H1 (cell line): ENCODE measurements around the genes COL5A2, ANKAR and INPP1.

DNA sequence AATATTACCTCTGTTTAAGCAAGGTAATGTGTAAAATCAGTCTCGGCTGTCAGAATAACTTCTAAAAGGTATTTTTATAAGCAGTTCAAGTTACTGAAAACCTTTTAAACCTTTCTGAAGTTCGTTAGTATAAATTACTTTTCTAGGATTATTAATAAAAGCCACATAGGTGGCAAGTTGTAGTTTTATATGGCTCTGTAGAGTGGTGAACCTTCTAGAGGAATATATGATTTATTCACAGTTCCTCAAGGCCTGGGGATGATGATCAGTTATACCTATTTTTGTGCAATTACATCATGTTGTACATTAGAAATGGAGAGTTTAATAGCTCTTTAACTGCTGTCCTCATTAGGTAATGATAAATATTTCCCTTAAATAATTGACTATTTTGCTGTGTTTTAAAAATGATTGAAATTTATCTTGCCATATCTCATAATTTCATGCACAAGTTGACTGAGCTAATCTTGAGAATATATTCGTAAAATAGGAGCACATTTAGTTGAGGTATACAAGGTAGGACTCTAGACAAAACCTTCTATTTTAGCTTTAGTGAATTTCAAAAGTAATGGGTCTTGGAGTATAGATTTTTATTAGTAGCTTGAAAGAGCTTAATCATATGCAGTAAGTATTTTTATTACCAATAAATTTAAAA, 15.3 kb upstream of the FAM171B start:
- RRBS: no CpG with 5 or more reads among the region's 3 CpGs
CAGE:
- cytosol, long polyA plus RNA: no peak
- long polyA plus RNA: no peak
- nucleus, long polyA plus RNA: no peak

GRCh38 chr2:187002924-187003707, 154.1 kb upstream of the ZSWIM2 start:
- RRBS: no CpG with 5 or more reads among the region's 38 CpGs
CAGE:
- cytosol, long polyA plus RNA: no peak
- long polyA plus RNA: no peak
- nucleus, long polyA plus RNA: no peak

DNA sequence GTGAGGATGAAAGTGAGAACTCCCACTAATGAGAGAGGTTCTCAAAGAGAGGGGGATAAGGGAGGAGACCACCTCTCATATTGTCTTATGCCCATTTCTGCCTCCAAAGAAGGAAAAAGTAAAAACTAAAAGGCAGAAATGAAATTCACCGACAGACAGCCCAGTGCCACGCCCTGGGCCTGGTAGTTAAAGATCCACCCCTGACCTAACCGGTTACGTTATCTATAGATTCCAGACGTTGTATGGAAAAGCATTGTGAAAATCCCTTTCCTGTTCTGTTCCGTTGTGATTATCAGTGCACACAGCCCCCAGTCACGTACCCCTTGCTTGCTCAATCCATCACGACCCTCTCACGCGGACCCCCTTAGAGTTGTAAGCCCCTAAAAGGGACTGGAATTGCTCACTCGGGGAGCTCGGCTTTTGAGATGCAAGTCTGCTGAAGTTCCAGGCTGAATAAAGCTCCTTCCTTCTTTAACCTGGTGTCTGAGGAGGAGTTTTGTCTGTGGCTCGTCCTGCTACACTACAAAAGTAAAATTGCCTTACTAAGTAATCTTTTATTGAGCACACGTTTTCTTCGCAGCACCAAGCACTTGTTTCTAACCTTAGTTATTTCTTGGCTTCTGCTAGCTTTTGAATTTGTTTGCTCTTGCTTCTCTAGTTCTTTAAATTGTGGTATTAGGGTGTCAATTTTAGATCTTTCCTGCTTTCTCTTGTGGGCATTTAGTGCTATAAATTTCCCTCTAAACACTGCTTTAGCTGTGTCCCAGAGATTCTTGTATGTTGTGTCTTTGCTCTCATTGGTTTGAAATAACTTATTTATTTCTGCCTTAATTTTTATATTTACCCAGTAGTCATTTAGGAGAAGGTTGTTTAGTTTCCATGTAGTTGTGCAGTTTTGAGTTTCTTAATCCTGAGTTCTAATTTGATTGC, 37.4 kb downstream of the TFPI start:
- RRBS: no CpG with 5 or more reads among the region's 15 CpGs
CAGE:
- cytosol, long polyA plus RNA: no peak
- long polyA plus RNA: no peak
- nucleus, long polyA plus RNA: no peak

DNA sequence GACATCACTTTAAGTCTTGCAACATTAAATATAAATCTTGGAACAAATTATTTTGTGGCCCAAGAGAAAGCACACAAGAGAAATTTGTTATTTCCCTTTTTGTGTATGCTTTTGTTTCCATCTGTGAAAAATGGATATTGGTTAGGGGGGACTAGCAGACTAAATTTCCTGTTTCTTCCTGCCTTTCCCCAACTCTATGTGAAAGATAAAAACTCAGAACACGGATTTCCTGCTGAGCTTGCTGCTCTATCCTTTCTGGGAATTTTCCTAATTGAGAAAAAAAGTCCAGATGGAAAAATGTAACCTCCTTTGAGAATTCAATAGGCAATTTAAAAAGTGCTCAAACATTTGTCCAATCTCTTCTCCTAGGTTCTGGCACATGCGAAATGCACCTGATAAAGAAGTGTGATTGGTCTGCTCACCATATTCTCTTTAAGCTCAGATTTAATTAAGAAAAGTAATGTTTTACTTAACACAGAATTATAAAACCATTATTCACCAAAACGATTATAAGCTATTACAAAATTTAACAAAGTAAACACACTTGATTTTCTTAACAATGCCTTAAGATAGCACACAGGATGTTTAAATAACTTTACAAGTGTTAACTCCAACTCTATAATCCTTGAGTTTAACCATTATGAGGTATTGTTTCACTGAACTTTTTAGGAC, 21.2 kb upstream of the TFPI start:
- RRBS: no CpG with 5 or more reads among the region's 3 CpGs
CAGE:
- cytosol, long polyA plus RNA: no peak
- long polyA plus RNA: no peak
- nucleus, long polyA plus RNA: no peak

DNA sequence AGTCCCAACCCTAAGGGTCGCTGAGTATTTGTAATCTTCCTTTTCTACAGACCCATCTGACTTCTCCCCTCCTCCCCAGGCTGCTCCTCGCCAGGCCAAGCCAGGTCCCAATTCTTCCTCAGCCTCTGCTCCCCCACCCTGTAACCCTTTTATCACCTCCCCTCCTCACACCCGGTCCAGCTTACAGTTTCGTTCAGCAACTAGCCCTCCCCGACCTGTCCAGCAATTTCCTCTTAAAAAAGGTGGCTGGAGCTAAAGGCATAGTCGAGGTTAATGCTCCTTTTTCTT, 256.9 kb upstream of the GULP1 start:
- RRBS: no CpG with 5 or more reads among the region's 6 CpGs
CAGE:
- cytosol, long polyA plus RNA: no peak
- long polyA plus RNA: no peak
- nucleus, long polyA plus RNA: no peak

DNA sequence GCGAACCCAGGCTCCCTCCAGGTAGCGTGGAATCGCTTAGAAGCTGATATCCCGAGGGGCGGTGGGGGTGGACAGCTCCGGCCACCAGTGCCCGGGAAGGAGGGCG, 378 bp downstream of the GULP1 start:
- RRBS: no CpG with 5 or more reads among the region's 8 CpGs
CAGE:
- cytosol, long polyA plus RNA: no peak
- long polyA plus RNA: no peak
- nucleus, long polyA plus RNA: no peak

- RRBS: no CpG with 5 or more reads among the region's 6 CpGs
CAGE:
- cytosol, long polyA plus RNA: no peak
- long polyA plus RNA: no peak
- nucleus, long polyA plus RNA: start-site peak on the plus strand at chr2:188298953-188298985, 21 reads; start-site peak on the plus strand at chr2:188299061-188299127, 17 reads
These were observed 7.3 kb downstream of the GULP1 start for GRCh38 chr2:188298701-188299669.

DNA sequence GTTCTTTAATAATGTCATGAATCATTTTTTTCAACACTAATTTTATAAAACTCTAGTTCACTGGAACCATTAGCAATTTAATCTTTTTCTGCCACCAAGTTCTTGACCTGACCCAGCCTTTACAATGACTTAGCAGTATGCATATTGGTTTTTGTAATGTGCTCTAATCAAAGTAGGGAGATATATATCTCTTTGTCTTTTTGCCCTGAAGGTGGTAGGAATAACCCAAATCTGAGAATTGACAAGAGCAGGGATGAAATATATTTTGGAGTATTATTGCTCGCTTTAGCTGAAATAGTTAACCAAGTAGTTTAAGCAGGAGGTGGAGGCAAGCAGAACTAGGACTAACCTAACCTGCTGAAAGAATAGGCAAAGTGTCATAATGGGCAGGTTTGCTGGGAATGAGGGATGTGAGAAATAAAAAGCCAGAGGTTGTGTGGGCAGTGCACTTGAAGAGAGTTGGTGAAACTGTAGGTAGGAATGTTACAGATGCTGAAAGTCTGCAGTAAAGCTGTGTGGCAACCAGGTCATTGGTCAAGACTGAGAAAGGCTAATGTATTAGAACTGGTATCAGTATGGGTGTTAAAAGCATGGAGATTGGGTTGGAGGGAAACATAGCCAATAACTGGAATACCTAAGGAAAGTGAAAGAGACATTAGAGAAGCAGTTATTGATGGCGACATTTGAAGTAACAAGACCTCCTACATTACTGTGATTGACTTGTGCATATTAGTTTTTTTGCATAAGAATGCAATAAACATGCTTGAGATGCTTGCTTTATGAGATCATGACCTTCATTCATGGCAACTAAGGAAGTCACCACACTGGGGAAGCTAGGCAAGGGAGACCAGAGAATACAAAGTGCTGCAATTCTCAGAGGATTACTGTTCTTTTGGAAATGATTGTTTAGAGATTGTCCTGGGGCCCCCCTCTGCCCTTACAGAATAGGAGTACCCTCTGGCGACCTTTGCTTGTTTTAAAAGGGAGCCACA, 11.7 kb downstream of the GULP1 start:
- RRBS: no CpG with 5 or more reads among the region's 3 CpGs
CAGE:
- cytosol, long polyA plus RNA: no peak
- long polyA plus RNA: no peak
- nucleus, long polyA plus RNA: no peak

DNA sequence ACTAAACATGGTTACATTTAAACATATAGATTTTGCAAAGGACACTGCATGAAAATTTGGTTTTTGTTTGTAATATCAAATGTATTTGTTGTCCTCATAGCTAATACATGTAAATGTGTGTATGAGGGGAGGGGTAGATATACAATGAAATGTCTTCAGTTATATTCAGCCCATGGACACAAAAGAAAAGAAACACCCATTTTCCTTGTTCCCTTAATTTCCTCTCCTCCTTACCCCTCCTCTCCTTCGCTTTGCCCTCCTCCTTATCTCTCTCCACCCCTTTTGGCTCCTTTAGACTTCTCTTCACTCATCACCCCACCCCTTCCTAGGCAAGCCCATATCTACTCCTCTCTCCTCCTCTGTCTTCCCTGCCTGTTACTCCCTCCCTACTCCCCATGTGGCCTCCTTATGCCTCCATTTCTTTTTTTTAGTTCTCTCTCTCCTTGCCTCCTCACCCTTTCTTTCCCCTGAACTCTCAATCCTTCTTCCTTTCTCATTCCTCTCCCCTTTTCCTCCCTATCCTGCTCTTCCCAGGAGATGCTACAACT, 1.5 kb downstream of the COL3A1 start:
- RRBS: no CpG with 5 or more reads among the region's 1 CpG
CAGE:
- cytosol, long polyA plus RNA: no peak
- long polyA plus RNA: no peak
- nucleus, long polyA plus RNA: no peak

GRCh38 chr2:189010125-189010538, 36.0 kb downstream of the COL3A1 start:
- RRBS: no CpG with 5 or more reads among the region's 3 CpGs
CAGE:
- cytosol, long polyA plus RNA: no peak
- long polyA plus RNA: no peak
- nucleus, long polyA plus RNA: no peak

DNA sequence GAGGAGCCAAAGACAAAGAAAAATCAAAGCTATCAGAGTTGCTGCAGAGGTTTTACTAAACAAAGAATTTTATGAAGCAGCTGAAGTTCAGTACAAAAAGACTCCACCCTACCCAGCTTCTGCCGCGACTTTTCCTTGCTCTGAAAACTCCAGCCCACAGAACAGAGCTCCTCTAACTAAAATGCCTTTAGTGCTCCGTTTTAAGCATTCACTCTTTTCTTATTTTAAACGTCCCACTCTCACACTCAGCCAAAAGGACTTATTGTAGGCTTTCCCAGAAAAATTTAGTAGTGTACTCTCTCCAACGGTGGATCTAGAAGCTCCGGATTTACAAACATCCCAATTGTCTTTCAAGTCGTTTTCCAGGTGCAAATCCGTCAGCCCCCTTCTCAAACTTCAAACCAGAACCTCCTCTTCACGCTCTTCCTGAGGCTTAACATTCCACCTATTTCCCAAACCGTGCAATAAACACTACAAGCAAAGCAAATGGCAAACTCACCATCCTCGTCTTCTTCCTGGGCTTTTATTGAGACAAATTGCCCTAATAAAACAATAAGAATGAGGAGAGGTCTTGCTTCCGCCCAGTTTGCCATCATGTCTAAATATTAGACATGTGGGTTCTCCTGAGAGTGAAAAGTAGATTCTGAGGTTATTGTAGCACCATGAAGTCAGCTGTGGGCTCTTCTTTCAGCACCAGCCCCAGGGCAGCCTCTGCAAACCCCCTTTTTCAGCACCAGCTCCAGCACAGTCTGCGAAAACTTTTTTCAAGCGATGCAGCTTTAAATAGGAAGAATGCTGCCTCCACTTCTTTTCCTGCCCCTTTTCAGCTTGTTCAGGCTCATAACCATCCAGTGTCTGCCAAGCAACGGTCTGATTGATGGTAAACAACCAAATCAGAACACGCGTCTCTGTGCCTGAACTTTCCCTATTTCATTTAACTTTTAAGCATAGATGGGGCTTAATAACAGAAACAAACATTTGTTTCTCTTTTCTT, at the start of gene COL5A2:
Gene COL5A2 (minus strand): TSS at position 753 of the 994 bp plus-strand sequence.
- RRBS: no CpG with 5 or more reads among the region's 17 CpGs
CAGE:
- cytosol, long polyA plus RNA: start-site peak on the minus strand centred at position 753 of the sequence, 6 bp wide, 93 reads
- long polyA plus RNA: start-site peak on the minus strand centred at position 716 of the sequence, 80 bp wide, 175 and 256 reads in 2 replicates
- nucleus, long polyA plus RNA: start-site peak on the minus strand centred at position 681 of the sequence, 23 bp wide, 27 reads; start-site peak on the minus strand centred at position 753 of the sequence, 6 bp wide, 287 reads

DNA sequence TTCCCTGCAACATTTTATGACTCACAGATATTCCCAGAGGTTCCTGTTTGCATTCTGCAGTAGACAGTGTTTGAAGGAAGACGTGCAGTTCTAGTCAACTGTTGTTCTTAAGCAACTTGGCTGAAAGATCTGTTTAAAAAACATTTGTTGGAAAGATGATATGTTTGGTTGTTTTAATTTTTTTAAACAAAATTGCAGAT, 103.5 kb upstream of the WDR75 start:
- RRBS: no CpG with 5 or more reads among the region's 1 CpG
CAGE:
- cytosol, long polyA plus RNA: no peak
- long polyA plus RNA: no peak
- nucleus, long polyA plus RNA: no peak

GRCh38 chr2:189673916-189675337, at the start of gene ANKAR:
ANKAR (plus strand) TSS chr2:189674670.
- RRBS: 2% methylated on average over 19 of the region's 72 CpGs
CAGE:
- cytosol, long polyA plus RNA: no peak
- long polyA plus RNA: no peak
- nucleus, long polyA plus RNA: no peak

- RRBS: no CpG with 5 or more reads among the region's 7 CpGs
CAGE:
- cytosol, long polyA plus RNA: no peak
- long polyA plus RNA: no peak
- nucleus, long polyA plus RNA: no peak
These were observed 38.3 kb downstream of the ANKAR start for GRCh38 chr2:189712656-189713272.

DNA sequence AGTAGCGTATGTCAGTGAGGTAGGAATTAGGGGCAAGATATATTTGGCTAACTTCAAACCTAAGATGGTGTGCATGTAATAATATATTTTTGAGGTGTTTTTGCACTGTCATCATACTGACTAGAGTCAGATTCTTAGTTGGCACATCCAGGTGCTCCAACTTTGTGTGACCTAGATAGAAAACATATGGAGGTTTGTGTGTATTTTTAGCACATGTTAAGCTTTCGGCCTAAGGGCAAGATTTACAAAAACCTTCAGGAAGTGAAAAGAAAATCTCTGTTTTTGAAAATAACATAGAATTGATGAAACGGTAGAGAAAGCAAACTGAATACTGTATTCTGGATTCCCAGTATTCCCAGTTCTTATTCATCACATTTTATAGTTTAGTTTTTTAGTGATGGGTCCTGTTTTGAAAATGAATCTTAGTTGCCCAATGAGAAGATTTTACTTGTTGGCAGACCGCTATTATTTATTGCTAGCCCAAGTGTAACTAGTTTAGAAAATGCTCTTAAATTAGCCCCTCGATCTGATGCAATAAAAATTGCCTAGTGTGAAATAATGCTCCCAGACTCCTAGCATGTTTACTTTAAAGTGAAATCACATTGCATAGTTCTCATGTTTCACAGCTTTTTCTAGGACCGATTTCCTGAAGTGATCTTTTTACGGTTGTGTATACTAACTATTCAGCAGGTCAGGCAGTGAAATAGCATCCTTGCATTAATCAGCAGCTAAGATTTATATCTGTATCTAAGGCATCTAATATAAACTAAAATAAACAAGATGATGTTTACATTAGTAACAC, 52.2 kb downstream of the PMS1 start:
- RRBS: no CpG with 5 or more reads among the region's 7 CpGs
CAGE:
- cytosol, long polyA plus RNA: no peak
- long polyA plus RNA: no peak
- nucleus, long polyA plus RNA: no peak

GRCh38 chr2:190343374-190344203, at the start of gene INPP1:
INPP1 (plus strand) TSS chr2:190343589.
- RRBS: 3% methylated on average over 52 of the region's 95 CpGs
CAGE:
- cytosol, long polyA plus RNA: start-site peak on the plus strand at chr2:190343806-190344071, 15 reads
- long polyA plus RNA: no peak
- nucleus, long polyA plus RNA: no peak

- RRBS: no CpG with 5 or more reads among the region's 9 CpGs
CAGE:
- cytosol, long polyA plus RNA: no peak
- long polyA plus RNA: no peak
- nucleus, long polyA plus RNA: no peak
These were observed 10.9 kb downstream of the INPP1 start for GRCh38 chr2:190354208-190354697.

CAGE:
- cytosol, long polyA plus RNA: no peak
- long polyA plus RNA: no peak
- nucleus, long polyA plus RNA: no peak
These were observed 3.6 kb upstream of the MFSD6 start for GRCh38 chr2:190404567-190405000.

DNA sequence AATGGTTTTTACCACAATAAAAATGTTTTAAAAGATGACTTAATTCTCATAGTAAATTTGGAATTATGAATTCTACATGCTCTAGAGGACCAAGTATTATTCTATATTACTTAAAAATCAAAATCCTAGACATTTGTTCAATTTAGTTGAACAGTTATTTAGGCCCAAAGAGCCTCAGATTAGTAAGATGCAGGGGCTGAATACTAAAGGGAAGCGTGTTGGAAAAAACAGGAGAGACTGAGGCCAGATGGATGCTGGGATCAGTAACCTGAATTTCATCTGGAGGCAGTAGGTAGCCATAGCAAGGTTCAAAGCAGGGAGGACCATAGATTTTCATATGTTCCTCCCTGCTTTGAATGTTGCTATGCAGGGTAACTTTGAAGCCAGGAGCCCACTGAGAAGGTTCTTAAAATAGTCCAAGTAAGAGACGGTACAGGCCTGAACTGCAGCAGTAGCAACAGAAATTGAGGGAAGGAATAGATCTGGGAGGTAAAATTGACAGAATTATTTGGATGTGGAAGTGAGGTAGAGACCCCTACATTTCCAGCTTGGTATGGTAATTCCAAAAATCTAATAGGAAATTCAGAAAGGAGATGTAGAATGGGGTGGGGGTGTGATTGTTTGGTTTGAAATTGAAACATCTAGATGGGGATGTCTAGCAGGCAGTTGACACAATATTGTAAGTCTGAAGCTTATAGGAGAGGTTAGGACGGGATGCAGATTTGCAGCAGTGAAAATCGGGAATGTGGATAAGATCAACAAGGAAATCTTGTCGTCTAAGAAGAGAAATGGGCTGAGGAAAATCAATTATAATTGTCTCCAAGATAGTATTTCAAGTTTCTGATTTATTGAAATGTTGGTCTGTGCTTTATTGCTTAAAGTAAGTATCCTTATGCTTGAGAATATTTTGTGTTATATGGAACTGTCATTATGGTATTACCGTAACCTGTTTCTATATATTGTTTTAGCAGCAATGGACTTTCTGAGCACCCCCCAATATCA, 34.3 kb downstream of the MFSD6 start:
- RRBS: no CpG with 5 or more reads among the region's 6 CpGs
CAGE:
- cytosol, long polyA plus RNA: no peak
- long polyA plus RNA: no peak
- nucleus, long polyA plus RNA: no peak

DNA sequence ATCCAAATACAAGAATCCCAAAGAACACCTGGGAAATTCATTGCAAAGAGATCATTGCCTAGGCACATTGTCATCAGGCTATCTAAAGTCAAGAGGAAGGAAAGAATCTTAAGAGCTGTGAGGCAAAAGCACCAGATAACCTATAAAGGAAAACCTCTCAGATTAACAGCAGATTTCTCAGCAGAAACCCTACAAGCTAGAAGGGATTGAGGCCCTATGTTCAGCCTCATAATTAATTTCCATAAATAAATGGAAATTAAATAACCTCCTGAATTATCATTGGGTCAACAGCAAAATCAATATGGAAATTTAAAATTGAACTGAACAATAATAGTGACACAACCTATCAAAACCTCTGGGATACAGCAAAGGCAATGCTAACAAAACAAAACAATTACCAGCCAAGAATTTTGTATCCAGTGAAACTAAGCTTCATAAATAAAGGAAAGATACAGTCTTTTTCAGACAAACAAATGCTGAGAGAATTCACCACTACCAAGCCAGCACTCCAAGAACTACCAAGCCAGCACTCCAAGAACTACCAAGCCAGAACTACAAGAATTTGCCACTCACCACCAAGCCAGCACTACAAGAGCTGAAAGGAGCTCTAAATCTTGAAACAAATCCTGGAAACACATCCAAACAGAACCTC, 42.1 kb downstream of the NEMP2 start:
CAGE:
- cytosol, long polyA plus RNA: no peak
- long polyA plus RNA: no peak
- nucleus, long polyA plus RNA: no peak